Melanocyte of skin (primary cell): ENCODE measurements around the genes MBD3L1, ZNF846 and P2RY11.

DNA sequence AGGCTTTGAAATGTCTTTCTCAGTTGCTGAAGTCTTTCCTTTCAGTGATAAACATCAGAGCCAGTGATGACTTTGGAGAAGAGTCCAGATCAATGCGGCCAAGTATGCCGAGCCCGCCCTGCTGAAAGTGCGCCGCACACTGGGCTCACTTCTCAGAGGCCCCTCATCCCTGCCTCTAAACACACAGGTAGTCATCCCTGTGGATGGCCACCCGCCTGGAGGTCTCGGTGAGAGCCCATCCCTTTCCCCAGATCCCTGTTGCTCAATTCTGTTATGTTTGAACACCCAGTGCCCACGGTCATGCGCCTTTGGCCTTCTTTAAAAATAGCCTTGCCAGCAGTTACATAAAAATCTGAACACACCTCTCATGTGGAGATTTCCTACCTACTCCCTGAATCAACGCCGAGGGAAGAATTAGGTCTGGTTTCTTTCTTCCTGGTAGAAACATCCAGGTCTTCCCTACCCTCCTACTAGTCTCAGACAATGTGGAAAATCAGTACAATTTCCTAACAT is 11.9 kb downstream of the ELAVL1 start:
- CAGE, long polyA plus RNA, 2 experiments, result no peak in any of the 2 experiments

DNA sequence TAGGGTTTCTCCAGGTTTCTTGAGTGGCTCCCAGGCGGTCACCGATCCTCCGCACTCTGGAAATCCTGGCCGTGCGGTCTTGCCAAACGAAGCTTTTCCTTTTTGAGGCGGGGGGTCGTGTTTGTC is 991 bp downstream of the RPS28 start:
- CAGE, long polyA plus RNA, 2 experiments, result no peak in any of the 2 experiments

GRCh38 chr19:8322550-8322807 is 1.2 kb downstream of the RPS28 start:
- CAGE, long polyA plus RNA, 2 experiments, result no peak in any of the 2 experiments

DNA sequence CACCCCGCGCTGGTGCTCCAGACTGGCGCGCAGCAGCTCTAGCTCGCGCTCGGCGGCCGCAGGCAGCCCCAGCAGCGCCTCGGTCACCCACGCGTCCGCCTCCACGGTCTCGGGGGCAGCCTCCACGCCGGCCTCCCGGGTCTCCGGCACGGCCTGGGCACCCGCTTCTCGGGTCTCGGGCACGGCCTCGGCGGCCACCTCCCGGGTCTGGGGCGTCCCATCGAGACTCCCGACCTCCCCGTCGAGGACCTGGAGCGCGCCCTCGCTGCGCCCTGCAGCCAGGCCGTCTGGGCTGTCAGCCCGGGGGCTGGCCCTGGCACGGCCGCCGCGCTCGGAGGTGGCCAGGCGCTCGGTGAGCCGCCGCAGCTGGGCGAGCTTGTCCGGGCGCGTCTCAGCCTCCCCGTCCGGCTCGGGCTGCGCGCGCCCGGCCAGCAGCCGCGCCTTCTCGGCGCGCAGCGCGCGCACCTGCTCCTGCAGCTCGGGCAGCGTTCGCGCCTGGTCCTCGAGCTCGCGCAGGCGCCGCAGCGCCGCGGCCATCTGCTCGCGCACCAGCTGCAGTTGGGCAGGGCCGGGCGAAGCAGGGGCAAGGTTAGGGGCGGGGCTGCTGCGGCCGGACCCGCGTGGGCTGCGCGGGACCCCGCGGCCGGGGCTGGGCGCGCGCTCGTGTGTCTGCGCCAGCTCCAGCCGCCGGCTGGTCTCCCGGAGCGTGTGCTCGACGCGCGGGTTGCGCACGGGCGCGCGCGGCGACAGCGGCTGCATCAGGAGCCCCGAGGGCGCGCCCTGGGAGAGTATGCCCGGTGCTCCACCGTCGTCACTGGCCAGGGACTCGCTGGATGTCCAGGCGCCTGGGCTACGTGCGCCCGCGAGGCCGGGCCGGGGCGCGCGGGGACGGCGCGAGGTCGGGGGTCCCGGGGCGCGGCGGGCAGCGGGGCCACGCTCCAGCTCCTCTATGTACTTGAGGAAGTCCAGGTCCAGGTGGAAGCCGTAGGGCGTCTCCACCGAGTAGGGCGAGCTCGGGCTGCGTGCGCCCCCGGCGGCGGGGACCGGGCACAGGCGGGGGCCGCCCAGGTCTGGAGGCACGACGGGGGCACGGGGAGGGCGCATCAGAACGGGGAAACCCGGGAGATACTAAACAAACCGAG is 8.0 kb downstream of the KANK3 start:
- CAGE, long polyA plus RNA, 2 experiments, result no peak in any of the 2 experiments

GRCh38 chr19:8391622-8392723 is 1.8 kb downstream of the RAB11B start:
- CAGE, long polyA plus RNA, 2 experiments, result no peak in any of the 2 experiments

GRCh38 chr19:8459797-8460256 is 15.1 kb downstream of the HNRNPM start:
- CAGE, long polyA plus RNA, 2 experiments, result no peak in any of the 2 experiments

DNA sequence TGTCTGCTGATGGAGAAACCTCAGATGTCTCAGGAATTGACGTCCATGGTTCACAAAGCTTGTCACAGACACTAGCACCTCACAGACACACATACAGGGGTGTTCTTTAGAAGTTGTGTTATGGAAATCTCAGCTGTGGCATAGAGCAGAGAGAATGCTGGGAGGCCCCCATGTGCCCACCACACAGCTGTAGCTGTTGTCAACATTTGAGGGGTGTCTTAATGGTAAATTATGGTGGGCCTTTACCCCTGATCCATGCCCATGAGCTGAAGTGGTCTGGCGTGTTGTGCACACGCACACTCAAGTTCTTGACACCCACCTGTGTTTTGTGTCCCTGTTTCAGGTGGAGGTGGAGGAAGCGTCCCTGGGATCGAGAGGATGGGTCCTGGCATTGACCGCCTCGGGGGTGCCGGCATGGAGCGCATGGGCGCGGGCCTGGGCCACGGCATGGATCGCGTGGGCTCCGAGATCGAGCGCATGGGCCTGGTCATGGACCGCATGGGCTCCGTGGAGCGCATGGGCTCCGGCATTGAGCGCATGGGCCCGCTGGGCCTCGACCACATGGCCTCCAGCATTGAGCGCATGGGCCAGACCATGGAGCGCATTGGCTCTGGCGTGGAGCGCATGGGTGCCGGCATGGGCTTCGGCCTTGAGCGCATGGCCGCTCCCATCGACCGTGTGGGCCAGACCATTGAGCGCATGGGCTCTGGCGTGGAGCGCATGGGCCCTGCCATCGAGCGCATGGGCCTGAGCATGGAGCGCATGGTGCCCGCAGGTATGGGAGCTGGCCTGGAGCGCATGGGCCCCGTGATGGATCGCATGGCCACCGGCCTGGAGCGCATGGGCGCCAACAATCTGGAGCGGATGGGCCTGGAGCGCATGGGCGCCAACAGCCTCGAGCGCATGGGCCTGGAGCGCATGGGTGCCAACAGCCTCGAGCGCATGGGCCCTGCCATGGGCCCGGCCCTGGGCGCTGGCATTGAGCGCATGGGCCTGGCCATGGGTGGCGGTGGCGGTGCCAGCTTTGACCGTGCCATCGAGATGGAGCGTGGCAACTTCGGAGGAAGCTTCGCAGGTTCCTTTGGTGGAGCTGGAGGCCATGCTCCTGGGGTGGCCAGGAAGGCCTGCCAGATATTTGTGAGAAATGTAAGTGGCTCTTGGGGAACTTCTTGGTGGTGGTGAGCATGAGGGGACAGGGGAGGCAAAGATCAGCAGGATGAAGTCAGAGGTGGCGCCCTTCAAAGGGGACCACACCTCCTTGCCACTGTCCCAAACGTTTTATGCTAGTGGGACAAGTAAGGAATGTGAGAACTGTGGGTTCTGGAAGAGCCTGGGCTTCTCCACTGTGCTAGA is 16.7 kb downstream of the PRAM1 start:
- CAGE, long polyA plus RNA, 2 experiments, result no peak in any of the 2 experiments

DNA sequence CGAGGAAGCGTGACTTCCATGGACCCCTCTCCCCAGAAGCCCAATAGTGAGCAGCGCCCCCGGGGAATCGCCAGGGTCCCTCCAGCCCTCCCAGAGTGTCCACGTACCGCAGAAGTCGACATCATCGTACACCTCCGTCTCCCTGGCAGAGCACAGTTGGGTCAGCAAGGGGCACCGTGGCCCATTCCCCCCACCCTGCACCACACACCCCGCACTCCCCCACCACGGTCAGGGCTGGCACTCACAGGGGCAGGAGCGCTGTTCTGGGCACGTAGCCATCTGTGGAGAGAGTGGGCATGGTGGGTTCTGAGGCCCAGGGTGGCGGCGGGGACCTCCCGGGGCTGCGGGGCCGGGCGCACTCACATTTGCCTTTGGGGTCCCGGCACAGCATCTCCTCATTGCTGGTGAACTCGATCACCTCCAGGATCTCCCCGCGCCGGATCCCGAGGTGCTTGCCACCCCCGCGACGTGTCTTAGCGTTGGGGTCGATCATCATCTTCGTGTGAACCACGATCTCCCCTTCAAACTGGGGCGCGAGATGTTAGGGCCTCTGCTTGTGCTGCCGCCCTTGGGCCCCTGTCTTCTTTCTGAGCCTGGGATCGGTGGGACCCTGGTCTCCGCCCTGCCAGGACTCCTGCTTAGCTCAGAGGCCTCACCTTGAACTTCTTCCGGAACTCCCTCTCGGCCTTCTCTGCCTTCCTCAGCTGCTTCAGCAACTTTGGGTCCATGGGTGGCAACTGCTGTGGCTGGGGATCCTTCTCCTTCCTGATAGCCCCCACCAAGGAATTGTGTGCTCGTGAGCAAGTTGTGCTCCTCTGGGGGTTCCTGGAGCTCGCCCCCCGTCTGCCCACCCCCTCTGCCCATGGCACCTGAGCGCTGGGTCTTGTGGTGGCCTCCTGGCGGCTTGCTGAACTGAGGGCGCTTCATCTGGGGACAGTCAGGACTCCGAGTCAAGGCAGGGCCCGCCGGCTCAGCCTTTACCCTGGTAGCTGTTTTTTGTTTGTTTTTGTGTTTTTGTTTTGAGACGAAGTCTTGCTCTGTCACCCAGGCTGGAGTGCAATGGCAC is 11.9 kb downstream of the PRAM1 start:
- CAGE, long polyA plus RNA, 2 experiments, result no peak in any of the 2 experiments

- CAGE, long polyA plus RNA, 2 experiments, result no peak in any of the 2 experiments
These were observed 912 bp downstream of the NFILZ start for GRCh38 chr19:8631271-8631819.

GRCh38 chr19:8832157-8832920 is at the start of gene MBD3L1:
MBD3L1 (plus strand) TSS chr19:8832377.
- CAGE, long polyA plus RNA, 2 experiments, result no peak in any of the 2 experiments

DNA sequence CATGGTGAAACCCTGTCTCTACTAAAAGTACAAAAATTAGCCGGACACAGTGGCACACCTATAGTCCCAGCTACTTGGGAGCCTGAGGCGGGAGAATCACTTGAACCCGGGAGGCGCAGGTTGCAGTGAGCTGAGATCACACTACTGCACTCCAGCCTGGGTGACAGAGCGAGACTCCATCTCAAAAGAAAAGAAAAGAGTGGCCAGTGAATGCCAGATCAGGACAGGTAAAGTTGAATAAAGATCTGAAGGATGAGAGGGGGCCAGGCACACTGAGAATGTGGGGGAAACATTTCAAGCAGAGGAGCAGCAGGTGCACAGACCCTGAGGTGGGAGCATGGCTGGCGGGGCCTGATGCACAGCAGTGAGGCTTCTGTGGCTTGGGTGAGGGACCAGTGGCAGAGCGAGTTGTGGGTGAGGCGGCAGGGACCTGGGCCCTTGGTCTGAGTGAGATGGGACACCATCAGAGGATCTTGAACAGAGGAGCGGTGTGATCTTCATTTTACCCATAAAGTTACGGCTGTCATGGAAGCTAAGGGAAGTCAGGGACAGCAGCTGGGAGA is 9.2 kb downstream of the ZNF317 start:
- CAGE, long polyA plus RNA, 2 experiments, result no peak in any of the 2 experiments

GRCh38 chr19:9323232-9323685 is 720 bp upstream of the ZNF559 start:
- CAGE, long polyA plus RNA, 2 experiments, result no peak in any of the 2 experiments

DNA sequence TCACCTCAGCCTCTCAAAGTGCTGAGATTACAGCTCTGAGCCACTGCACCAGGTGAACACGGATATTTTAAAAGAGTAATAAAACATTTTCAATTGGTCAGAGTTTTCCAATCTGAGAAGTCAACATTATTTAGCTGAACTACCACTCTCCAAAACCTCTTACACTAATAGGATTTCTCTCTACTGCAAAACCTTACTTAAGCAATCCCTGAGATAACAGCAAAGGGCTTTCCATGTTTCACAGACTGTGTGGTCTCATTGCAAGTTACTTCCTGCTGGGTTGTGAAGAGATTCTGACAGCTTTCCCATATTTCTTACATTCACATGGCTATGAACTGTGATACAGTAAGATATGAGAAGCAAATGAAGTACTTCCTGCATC is 24.0 kb downstream of the ZNF266 start:
- CAGE, long polyA plus RNA, 2 experiments, result no peak in any of the 2 experiments

GRCh38 chr19:9640861-9641485 is 19.9 kb upstream of the ZNF561 start:
- CAGE, long polyA plus RNA, 2 experiments, result no peak in any of the 2 experiments

DNA sequence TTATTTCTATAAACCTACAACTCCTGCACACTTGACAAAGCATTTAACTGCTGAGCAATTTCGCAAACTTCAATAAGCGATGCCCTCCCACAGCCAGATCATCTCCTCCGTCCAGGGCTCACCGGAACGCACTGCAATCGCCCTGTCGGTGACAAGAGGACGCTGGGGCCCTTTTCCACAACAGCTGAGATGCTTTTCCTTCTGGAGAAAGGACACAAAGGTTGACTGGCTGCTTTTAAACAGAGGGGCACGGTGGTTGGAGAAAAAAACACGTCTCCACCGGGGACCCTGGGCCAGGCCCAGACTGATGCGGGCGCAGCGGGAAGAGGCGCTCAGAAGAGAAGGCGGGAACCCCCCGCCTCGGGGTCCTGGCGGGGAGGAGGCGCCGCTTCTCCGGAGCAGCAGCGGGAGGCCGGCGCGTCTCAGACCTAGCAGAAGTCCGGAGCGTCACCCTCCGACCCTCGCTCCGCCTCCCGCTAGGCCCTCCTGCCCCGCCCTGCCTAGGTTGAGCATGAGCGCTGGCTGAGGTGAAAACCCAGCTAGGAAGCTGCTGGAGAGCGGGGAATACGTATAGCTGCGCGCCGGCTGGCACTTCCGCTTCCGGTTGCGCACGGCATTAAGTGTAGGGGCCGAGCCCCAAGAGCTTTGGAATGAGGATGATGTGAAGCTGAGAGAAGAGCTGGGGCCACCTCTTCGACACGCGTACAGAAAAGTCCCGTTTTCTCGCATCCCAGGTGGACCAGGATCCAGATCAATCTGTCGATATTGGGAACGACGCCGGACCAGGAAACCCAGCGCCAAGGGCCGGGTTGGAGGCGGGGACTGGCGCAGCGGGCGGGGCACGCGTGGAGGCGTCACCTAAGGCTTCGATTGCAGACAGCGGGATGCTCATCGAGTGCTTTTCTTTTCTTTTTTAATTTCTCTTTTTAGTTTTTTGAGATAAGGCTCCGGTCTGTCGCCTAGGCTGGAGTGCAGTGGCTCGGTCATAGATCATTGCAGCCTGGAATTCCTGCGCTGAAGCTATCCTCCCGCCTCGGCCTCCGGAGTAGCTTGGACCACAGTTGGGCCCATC is at the start of gene ZNF846:
ZNF846 (minus strand) TSS at position 572 of the 1,072 bp plus-strand sequence.
- CAGE, long polyA plus RNA, 2 experiments, result no peak in any of the 2 experiments

DNA sequence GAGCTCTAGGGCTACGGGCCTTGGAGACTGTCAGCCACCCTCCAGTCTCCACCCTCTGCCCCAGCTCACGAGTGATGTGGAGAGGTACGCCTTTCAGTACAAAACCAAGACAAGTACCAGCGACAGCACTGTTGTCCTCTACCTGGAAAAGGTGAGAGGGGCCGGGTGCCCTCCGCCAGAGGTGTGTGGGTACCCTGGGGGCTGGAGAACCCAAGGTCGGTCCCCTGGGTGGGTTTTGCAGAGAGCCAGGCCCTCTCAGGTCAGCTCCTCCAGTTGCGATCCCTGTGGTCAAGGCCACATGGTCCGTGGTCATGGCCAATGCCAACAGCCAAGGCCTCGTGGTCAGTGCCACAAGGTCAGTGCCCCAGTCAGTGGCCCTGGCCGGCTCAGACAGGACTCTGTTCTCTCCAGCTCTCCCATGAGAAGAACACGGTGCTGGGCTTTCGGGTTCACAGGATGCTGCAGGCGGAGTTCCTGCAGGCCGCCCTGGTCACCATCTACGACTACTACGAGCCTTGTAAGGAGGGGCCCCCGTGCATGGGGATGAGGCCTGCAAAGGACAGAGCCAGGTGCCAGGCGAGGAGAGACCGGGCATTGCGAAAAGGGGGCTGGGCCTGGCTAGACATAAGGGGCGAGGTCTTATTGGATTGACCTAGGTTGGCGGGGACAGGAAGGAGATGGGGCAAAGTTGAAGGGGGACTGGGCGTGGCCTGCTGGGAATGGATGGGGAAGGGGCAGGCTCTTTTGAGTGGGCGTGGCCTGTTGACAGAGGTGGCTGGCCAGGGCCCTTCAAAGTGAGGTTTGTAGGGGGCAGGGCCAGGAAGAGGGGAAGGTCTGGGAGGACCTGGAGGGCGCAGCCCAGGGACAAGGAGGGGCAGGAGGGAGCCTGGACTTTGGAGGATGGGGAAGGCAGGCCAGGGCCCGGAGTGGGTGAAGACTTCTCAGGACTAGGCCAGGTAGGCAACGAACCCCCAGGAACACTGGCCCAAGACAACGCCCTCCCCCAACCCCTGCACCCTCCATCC is 15.2 kb upstream of the SHFL start:
- CAGE, long polyA plus RNA, 2 experiments, result no peak in any of the 2 experiments

GRCh38 chr19:10111105-10111800 is at the start of gene P2RY11:
P2RY11 (plus strand) TSS chr19:10111693.
- CAGE, long polyA plus RNA, 2 experiments, result no peak in any of the 2 experiments

DNA sequence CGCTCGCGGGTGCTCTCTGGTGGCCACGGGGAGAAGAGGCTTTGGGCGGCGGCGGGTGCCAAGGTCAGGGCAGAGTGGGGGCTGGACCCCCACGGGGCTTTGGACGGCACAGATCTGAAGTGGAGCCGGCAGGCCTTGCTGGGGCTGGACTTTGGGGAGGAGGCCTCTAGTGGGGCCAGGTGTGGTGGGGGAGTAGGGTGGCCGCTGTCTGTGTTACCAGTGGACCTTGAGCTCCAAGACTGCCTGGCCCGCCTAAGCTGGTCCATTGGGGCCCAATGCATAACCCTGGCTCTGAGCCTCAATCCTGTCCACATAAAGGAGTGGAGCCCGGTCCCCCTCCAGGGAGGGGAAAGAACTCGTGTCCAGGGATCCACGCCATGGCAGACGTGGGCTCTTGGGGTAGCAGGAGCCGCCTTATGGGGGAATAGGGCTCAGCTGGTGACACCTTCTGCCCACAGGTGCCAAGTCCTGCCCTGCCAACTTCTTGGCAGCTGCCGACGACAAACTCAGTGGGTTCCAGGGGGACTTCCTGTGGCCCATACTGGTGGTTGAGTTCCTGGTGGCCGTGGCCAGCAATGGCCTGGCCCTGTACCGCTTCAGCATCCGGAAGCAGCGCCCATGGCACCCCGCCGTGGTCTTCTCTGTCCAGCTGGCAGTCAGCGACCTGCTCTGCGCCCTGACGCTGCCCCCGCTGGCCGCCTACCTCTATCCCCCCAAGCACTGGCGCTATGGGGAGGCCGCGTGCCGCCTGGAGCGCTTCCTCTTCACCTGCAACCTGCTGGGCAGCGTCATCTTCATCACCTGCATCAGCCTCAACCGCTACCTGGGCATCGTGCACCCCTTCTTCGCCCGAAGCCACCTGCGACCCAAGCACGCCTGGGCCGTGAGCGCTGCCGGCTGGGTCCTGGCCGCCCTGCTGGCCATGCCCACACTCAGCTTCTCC is 2.0 kb downstream of the P2RY11 start:
- CAGE, long polyA plus RNA, 2 experiments, result no peak in any of the 2 experiments

GRCh38 chr19:10173832-10174323 is 20.9 kb downstream of the DNMT1 start:
- CAGE, long polyA plus RNA, 2 experiments, result no peak in any of the 2 experiments

GRCh38 chr19:10198715-10199086 is 3.9 kb upstream of the DNMT1 start:
- CAGE, long polyA plus RNA, 2 experiments, result no peak in any of the 2 experiments